Neuron (in vitro differentiated cells): ENCODE measurements around a stretch of chr11.

- PRO-cap = no peak
Measured at GRCh38 chr11:68145094-68145645, 24.0 kb upstream of the CHKA start.

DNA sequence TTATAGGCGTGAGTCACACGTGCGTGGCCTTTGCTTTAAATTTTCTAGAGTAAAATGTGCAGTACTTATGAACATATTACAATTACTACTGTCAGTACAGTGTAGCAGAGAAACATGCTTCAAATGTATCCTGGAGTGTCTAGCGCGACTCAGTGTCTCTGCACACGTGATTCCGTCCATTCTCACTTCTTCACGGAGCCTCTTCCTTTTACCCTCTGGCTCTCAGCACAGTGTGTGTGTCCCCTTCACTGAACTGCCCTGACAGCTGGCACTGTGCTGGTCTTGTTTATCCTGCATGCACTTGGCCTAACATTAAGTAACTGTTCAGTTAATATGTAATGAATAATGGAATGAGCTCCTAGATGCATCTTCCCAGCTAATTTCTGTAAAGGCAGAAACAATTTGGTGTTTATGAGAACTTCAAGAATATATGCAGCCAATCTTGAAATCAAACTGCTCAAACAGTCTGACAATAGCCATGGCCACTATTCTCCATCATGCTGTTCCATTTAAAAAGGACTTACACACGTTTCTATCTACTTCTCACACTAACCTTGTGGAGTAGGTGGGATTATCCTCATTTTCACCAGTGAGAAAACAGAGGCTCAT lies 44.4 kb downstream of the KMT5B start:
- PRO-cap = no peak

DNA sequence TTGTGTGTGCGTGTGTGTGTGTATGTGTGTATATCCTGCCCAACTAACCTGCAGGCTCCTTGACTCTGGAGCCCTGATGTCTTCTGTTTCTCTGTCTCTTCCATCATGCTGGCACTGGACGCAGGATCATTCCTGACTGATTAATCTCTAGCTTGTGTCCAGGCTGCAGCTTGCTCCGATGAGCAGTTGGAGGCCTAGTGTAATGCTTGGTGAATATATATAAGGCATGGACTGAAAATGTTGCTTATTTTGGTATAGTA lies 25.6 kb downstream of the LRP5 start:
- PRO-cap = no peak

DNA sequence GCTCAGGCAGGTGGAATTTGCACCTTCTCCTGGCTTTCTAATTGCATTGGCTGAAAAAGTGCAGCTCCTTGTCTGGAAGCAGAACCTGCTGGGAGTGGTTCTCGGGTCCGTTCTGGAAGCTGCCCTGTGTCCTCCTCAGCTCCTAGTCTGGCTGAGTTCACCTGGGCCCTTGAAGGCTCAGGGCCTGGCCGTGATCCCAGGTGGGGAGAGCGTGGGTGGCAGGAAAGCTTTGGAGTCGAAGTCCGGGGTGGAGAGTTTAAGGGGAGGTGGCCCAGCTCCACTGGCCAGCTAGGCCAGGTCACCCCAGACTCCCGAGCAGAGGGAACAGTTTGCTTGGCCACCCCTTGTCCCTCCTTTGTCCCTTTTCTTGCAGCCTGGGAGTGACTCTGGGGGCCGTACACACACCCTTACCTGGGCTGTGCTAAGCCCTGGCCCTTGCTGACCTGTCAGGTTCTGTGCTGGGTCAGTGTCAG lies 37.1 kb downstream of the LRP5 start:
- PRO-cap = no peak

- PRO-cap = no peak
Measured at GRCh38 chr11:68467921-68468926, 7.7 kb downstream of the PPP6R3 start.

DNA sequence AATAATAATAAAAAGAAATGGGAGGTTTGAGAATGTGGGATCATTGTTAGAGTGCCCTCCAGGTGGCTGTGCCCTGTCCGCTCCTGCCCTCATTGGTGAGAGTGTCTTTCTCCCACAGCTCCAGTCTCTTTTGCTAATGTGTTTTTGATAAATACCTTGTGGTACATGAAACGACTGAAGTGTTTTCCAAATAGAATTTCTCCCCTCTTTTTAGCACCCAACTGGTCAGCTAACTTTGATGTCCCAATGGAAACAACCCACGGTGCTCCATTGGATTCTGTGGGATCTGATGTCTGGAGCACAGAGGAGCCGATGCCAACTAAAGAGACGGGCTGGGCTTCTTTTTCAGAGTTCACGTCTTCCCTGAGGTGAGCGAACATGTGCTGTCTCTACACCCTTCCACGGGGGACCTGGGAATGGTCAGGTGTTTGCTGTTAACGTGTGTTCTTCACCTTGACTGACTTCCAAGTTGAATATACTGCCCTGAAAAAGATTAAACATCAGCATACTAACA lies 84.2 kb upstream of the GAL start:
- PRO-cap = no peak

- PRO-cap = no peak
Measured at GRCh38 chr11:68772807-68773447, 21.6 kb upstream of the TESMIN start.

DNA sequence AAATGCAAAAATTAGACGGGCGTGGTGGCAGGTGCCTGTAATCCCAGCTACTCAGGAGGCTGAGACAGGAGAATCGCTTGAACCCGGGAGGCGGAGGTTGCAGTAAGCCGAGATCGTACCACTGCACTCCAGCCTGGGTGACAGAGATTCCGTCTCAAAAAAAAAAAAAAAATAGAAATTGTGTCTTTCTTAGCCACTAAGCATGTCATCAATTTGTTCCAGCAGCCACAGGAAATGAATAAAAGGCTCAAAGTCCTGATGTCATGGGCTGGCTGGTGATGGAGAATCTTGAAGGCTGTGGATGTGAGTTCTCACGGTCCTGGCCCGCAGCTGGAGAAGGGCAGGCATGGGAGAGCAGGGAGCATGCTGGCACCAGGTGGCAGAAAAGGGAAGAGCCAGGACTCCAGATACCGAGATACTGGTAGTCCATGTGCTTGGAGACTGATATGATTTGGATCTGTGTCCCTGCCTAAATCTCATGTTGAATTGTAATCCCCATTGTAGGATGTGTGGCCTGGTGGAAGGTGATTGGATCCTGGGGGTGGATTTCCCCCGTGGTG lies 18.3 kb downstream of the MRGPRD start:
- PRO-cap = no peak

DNA sequence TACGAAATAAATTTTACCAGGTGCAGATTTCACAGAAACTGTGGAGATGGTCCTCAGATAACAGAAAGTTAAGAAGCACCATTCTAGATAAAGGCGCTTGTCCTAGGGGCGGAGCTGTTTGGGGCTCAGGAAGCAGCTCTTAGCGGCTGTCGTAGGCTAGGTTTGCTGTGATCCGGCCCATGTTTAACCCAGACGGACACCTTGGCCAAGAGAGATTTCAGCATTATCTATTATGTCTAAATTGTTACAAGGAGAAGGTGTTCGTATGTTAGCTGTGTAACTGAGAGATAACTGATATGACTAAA lies 25.7 kb downstream of the TPCN2 start:
- PRO-cap = no peak

DNA sequence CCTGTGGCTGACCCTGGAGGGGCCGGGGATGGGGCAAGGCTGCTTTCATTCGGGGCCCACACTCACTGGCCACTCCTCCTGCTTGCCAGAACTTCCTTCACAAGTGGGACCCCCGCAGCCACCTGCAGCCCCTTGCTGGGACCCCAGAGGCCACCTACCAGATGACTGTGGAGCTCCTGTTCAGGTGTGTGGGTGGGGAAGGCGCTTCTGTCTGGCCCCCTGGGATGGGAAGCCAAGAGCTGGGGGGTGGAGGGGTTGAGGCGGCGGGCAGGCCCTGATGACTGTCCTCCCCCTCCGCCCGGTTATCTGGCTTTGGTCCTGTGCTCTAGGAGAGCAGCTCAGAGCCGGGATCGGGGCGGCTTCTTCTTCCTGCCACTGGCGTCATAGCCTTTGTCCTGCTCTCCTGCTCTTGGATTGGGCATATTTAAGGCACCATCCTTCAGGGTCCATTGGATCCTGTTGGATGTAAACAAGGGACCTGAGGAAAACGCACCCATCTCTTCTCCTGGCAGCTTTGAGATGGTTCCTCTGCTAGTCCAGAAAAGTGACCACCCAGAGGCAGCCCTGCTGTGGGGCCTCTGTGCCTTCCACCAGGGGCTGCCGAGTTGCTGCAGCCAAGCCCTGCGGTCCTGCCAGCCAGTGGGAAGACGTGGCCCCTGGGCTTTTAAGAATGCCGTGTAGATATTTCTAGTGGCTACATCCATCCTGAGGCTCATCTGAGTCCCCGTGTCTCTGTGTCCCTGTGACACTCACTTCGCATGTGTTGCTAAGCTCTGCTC lies 38.5 kb downstream of the TPCN2 start:
- PRO-cap = no peak

DNA sequence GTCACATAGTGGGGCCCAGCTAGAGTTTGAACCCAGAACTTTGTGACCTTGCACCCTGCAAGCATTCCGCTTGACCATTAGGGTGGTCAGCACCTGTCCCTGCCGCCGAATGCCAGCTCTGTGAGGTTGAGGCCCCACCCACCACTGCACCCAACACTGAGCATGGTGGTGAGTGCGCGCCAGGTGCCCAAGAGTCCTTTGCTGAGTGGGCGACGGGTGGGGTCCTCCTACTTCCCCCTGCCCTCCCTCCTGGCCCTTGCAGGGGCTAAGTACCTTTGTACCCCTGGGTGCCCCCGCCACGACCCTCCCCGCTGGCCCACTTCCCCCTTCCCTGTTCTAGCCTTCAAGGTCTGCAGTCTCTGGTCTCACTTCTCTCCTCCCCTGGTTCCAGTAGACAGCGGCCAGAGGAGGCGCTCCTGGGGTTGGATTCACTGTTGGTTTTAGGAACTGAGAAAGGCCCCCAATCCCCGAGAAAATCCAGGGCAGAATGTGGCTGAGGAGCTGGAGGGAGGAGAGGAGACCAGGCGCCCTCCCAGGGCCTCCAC lies 32.2 kb upstream of the SMIM38 start:
- PRO-cap = no peak

DNA sequence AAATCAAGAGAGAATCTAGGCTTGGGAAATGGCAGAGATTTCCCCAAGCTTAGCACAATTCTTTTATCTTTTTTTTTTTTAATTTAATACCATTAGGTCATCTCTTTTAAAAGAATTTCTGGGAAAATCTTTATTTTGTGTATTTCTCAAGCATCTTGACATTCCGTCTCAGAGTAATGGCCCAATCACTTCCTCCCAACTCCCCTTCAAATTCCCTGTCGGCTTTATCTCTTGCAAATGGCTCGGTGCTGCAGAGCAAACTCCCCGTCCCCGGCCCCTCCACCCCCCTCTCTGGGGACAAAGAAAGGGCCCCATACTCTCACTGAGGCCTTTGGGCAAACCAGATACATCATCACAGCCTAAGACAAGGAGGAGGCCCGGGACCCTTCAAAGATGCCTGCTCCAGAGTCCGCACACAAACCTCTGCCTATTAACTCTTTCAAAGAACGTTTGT lies 4.0 kb upstream of the SMIM38 start:
- PRO-cap = no peak

GRCh38 chr11:69156500-69157089 lies 860 bp downstream of the SMIM38 start:
- PRO-cap = no peak

GRCh38 chr11:69234383-69235213 lies 59.4 kb upstream of the MYEOV start:
- PRO-cap = no peak

GRCh38 chr11:69251701-69252687 lies 42.0 kb upstream of the MYEOV start:
- PRO-cap = no peak

DNA sequence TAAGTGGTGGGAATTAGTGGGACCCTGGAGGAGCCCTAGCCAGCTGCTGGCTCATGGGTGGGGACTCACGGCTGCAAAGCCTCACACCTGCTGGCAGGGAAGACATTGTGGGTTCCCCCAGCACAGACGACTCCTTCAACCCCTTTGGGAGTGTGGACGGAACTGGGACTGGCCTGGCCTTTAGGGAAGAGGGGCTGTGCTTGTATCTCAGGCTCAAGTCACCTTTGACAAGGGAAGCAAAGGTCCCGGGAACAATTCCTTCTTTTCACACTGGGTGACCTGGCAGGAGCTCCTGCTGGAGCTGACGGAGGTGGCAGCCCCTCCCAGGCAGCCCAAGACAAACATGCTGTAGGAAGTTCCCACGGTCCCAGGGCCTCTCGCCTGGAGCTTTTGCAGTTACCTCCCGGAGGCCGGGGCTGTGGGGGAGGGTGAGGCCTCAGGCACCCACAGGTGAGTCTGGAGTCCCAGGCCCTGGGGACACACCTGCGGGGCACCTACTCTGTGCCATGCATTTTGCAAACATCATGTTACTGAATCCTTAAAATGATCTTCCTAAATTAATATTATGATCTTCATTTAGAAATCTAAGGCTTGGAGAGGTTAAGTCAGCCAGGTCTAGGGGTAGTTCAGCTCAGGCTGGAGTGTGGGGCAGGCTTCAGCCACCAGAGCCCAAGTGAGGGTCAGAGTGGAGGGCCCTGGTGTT lies 15.9 kb upstream of the MYEOV start:
- PRO-cap = no peak

DNA sequence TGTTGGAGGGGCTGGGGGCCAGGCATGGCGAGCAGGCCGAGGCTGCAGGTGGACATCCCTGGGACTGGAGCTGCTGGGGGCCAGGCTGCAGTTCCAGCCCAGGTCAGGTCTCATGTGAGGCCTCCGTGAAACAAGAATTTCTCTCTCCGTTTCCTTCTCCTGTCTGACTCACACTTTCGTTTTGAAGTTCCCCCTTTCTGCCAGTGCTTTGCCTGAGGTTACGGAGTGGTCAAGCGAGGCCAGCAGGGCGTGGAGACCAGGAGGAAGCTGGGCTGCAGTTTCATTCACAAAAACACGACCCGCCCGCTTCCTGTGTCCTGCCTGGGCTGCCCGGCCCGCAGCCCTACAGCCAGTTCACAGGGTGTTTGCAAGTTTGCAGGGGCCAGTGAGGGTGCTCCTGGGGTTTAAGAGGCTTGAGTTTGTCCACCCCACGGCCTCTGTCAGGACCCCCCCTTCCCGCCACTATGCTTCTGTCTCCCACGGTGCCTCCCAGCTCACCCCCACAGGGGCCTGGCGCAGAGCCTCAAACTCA lies 4.6 kb downstream of the MYEOV start:
- PRO-cap = no peak

- PRO-cap = unidirectional peak, minus-strand start at chr11:69443785
Measured at GRCh38 chr11:69443710-69444588, 150.0 kb downstream of the MYEOV start.

DNA sequence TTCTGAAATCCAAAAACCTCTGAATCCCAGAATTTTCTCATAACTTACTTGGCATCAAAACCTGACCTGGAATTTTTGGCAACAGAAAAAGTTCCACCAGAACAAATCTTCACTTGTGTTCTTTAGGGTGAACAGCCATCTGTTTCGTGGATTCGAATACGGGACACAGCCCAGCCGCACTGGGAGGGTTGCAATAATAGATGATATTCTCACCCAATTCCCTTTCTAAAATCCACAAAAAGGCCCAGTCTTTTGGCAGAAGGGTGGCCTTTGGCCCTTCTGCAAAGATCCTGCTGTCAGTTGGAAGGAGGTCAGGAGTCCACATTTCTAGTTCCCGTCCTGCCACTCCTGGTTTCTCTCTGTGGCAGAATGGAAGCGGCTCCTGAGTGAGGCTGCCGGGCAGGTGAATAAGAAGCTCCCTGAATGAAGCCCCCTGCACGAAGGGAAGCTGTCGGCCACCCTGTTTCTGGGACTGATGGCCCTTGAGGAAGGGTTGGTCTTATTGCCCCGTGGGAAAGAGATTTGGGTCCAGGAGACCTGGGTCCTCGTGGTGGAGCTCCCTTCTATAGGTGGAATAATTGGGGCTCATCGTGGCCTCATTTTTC lies 170.6 kb upstream of the CCND1 start:
- PRO-cap = no peak

DNA sequence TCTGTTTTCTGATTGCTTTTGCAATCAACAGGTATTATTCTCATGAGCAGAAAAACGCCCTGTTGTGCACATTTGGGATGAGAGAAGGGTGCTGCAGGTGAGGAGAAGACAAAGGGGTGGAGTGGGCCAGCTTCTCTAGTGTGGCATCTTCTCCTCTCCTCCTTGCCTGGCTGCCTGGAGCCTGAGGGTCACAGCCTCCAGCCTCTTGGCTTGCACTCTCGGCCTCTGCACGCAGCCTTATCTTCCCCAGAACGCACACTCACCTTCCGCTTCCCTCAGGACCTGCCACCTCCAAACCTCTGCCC lies 161.6 kb upstream of the CCND1 start:
- PRO-cap = no peak